ENCODE measurements around the genes ISLR, ARID3B and CPLX3.

DNA sequence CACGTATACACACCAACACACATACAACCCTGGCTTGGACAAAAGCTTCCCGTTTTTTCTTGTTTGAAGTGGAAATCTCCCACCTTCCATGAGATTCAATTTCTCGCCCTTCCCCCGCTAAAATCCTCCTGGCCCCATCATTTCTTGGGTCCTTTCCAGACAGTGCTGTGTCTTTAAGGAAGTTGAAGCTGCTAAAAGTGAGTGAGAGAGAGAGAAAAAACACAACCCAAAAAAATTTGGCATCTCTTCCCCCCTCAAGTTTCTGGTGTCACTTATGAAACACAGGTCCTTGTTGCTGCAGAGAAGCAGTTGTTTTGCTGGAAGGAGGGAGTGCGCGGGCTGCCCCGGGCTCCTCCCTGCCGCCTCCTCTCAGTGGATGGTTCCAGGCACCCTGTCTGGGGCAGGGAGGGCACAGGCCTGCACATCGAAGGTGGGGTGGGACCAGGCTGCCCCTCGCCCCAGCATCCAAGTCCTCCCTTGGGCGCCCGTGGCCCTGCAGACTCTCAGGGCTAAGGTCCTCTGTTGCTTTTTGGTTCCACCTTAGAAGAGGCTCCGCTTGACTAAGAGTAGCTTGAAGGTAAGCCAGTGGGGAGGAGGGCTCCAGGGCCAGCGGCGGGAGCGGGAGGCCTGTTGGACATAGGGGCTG is at the start of gene ISLR:
TSS of gene ISLR (plus strand) at position 268 of the 646 bp plus-strand sequence.
- PRO-cap: unidirectional peak, plus-strand start at position 308 of the sequence
- RAMPAGE, long total RNA, 3 experiments: start-site peak on the plus strand in 3 of 3 experiments, centred at positions 338 to 412 of the sequence, 20 to 383 reads per replicate

GRCh38 chr15:74250953-74251797 is 15.0 kb downstream of the CCDC33 start:
- PRO-cap: no peak
- RAMPAGE, long total RNA, 3 experiments: no peak in any of the 3 experiments

DNA sequence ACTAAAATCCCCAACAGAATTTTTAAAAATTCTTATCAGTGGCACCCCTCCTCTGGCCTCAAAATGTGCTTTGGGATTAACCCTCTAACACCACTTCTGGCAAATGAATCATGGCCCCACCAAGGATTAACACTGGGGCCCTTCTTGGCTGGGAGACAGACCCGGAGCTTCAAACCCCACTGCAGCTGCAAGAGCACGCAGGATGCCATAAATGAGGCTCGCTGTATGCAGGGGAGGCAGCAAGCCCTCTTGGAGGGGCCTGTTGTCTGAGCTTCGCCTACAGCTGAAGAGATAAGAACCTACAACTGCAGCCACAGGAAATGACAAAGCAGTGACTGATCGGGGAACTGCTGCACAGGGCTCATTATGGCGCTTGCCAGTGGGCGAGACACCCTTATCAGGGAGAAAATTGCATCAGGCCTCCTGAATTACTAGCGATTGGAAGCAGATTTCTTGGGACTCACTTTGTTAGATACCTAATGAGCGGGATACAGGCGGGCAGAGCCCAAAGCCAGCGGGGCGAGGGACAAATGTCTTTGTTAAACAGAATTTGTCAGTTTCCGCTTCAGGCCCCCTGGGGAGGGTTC is 54.9 kb downstream of the CCDC33 start:
- PRO-cap: no peak
- RAMPAGE, long total RNA, 3 experiments: no peak in any of the 3 experiments

- PRO-cap: no peak
- RAMPAGE, long total RNA, 3 experiments: no peak in any of the 3 experiments
These were observed 40.7 kb downstream of the CYP11A1 start for GRCh38 chr15:74326590-74327266.

DNA sequence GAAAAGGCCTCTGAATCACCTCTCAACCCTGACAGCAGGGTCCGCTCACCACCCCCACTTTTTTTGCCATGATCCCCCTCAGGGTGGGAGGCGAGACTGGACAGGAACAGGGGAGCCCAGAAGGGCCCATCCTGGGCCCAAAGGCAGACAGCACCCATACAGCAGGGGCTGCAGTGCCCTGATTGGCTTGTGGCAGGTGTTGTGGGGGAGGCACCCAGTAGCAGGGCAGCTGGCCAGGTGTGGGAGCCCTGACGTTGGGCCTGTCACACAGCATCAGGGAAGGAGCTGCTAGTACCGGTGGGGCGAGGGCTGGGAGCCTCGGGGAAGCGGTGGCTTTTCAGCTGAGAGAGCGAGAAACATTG is 19.6 kb upstream of the CYP11A1 start:
- PRO-cap: no peak
- RAMPAGE, long total RNA, 3 experiments: no peak in any of the 3 experiments

- PRO-cap: no peak
- RAMPAGE, long total RNA, 3 experiments: no peak in any of the 3 experiments
These were observed 24.0 kb downstream of the SEMA7A start for GRCh38 chr15:74409772-74410198.

GRCh38 chr15:74422423-74423060 is 11.2 kb downstream of the SEMA7A start:
- PRO-cap: bidirectional peak, plus-strand start at chr15:74423140, minus-strand start at chr15:74422848
- RAMPAGE, long total RNA, 3 experiments: no peak in any of the 3 experiments

GRCh38 chr15:74541107-74541840 is at the start of gene ARID3B:
Gene ARID3B, plus strand, starts transcription at chr15:74541220.
- PRO-cap: bidirectional peak, plus-strand start at chr15:74541264, minus-strand start at chr15:74540948
- RAMPAGE, long total RNA, 3 experiments: start-site peak on the plus strand in 2 of 3 experiments, at chr15:74541211-74541257 at its widest, 28 to 42 reads per replicate

DNA sequence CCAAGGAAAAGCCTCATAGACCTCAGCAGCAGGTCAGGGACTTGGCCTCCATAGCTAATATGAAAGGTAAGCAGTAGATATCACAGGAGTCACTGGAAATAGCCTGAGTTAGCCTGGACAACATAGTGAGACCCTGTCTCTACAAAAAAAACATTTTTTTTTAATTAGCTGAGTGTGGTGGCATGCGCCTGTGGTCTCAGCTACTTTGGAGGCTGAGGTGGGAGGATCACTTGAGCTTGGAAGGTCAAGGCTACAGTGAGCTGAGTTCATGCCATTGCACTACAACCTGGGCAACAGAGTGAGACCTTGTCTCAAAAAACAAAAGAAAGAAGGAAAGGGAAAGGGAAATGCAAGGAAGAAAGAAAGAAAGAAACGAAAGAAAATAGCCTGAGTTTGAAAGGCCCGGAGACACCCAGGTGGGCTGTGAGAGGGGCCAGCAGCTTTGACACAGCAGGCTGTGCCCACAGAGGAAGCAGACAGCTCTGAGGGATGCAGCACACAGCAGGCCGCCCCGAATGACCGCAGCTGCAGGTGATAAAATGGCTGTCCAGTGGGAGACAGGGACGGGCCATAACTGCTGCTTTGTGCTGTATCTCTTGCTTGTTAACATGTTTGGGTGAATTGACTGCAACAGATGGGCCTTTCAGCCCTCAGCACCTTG is 36.9 kb upstream of the CLK3 start:
- PRO-cap: no peak
- RAMPAGE, long total RNA, 3 experiments: start-site peak on the plus strand in 1 of 3 experiments, centred at position 204 of the sequence, 6 reads per replicate

DNA sequence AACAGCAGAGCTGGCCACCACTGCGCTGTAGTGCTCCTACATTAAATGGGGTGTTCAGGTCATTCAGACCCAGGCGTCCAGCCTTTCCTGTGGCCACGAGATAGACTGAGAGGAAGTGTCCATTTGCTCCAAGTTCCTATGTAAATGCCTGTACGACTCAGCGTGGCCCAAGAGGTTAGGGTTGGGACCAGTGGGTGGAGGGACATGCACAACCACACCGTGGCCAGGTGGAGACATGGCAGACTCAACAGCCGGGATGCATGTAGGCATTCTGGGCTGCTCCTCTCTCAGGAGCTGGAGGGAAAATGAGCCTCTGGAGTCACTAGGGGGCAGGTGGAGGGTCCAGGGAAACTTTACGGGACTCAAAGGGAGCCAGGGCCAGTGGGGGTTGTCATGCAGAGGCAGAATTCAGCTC is 7.8 kb downstream of the CLK3 start:
- PRO-cap: no peak
- RAMPAGE, long total RNA, 3 experiments: no peak in any of the 3 experiments

- PRO-cap: no peak
- RAMPAGE, long total RNA, 3 experiments: no peak in any of the 3 experiments
These were observed 2.0 kb upstream of the CSK start for GRCh38 chr15:74779852-74780382.

DNA sequence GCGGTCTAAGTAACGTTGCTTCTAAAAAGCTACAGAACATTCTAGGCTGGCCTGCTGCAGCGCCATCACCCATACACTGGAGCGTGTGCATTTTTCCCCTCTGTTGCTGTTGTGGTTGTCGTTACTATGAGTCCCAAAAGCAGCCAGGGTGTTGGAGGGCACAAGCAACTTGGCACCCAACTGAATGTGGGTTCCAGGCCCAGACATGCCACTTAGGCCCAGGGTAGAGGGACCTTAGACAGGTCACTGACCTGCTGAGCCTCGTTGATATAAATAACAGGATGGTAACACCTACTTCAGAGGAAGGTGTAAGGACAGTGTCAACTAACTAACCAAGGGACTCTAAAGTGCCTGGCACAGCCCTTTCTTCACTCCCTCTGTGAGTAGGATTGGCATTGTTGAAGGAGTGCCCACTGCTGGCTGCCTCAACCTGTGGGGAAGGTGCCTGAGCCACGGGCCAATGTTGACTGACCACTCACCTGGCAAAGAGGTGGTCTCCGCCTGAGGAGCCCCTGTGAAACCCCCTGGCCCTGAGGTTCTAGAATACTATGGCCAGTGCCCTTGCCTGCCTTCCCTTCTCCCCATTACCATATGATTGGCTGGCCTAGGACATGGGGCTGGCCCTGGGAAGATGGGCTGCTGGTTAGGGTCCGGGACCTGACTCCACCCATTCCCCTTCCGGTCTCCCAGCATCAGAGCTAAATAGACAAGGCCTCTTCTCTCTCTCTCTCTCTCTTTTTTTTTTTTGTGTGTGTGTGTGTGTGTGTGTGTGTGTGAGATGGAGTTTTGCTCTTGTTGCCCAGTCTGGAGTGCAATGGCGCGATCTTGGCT is 3.6 kb downstream of the CSK start:
- PRO-cap: no peak
- RAMPAGE, long total RNA, 3 experiments: no peak in any of the 3 experiments

DNA sequence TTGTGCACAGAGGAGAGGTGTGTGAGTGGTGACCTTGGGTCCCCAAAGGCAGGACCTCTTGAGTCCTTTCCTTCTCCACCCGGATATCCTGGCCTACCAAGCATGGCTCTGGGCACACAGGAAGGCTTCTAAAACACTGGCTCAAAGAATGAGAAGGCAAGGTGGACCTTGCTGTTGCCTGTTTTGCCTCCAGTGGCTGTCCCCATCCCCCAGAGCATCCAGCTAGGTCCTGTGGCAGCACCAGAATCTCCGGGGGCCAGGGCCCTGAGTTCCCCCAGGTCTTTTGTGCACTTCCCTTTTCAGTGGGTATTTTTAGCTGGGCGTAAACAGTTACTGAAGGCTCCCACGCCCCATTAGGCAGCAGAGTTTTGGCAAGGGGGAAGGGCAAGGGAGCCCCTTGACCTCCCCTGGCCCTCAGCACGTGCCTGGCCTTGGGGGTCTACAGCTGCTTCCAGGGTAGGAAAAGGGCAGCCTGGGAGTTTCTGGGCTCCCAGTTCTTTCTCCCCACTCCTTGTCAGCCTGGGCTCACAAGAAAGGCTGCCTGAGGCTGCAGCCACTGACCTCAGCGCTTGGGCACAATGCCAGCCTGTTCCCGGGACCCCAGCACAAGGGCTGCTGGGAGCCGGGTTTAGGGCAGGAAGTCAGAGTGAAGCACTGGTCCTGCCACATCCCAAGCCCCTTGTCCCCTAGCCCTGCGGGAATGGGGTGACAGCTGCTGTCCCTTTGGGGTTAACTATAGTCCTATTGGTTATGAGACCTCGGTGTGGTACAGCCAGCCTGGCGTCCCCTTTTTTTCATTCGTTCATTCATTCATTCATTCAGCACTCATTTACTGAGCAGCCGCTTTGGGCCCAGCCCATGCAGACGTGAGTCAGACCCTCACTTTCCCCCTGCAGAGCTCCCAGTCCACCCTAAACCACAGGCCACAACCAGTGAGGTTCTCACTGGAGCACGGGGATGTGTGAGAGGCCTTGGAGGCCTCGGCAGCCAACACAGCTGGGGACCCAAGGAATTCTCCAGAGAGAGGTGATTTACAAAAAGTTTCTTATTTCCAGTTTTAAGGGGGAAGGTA is 8.4 kb downstream of the CSK start:
- PRO-cap: unidirectional peak, minus-strand start at position 516 of the sequence; unidirectional peak, minus-strand start at position 529 of the sequence
- RAMPAGE, long total RNA, 3 experiments: no peak in any of the 3 experiments

DNA sequence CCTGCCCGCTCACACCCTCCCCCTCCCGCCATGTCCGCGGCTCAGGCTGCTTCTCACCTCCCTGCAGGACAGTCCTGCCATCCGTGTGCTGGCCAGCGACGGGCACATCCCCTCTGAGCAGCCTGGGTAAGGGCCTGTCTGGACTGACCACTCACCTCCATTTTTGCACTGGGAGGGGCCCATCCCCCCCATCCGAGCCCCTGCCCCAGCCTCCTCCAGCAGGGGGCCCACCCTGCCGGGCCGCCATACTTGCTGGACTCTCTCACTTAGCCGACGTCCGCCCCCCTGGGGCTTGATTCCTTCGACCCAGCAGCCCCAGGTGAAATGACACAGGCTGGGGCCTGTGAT is 3.9 kb downstream of the LMAN1L start:
- PRO-cap: no peak
- RAMPAGE, long total RNA, 3 experiments: no peak in any of the 3 experiments

DNA sequence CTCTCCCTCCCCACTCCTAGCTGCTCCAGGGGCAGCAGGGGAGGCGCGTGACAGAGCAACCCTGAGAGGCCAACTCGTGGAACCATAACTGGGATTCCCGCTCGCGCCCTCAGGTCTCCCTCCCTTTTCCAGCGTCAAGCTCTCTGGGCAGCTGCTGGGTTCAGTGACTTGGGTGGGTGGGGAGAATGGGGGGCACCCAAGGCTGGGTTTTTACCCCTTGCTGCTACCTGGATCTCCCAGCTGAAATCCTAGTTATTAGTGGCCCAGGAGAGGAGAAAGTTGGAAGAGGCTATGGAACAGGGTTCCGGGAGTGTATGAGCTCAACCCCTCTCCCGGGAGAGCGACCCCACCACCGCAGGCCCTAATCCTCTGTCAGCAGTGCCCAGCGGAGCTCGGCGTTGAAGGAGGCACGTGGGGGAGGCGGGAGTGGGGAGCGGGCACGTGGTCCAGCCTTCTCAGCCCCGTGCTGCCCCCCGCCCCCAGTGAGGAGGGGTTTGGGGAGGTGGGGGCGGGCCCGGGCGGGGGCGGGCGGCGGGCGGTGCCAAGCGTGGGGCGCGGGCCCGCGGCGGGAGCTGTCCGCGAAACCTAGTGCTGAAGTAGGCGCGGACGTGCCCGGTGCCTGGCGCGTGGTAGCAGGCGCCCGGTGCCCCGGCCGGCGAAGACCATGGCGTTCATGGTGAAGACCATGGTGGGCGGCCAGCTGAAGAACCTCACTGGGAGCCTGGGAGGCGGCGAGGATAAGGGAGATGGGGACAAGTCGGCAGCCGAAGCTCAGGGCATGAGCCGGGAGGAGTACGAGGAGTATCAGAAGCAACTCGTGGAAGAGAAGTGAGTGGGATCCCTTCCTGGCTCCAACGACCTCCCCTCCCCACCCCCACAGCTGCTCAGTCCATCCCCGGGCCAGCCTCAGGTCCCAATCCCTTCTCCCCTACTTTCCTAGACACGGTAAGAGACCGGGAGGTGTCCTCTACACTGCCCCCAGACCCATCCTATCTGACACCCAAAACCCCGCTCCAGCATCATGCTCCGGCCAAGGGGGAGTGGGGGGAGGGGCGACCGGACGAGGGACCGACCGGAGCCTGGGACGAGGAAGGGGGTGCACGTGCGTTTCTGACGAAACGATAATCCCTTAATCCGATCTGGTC is at the start of gene CPLX3:
TSS of gene CPLX3 (plus strand) at position 588 of the 1,145 bp plus-strand sequence.
- PRO-cap: no peak
- RAMPAGE, long total RNA, 3 experiments: no peak in any of the 3 experiments

GRCh38 chr15:74831632-74832216 is 5.3 kb downstream of the CPLX3 start:
- PRO-cap: no peak
- RAMPAGE, long total RNA, 3 experiments: no peak in any of the 3 experiments

DNA sequence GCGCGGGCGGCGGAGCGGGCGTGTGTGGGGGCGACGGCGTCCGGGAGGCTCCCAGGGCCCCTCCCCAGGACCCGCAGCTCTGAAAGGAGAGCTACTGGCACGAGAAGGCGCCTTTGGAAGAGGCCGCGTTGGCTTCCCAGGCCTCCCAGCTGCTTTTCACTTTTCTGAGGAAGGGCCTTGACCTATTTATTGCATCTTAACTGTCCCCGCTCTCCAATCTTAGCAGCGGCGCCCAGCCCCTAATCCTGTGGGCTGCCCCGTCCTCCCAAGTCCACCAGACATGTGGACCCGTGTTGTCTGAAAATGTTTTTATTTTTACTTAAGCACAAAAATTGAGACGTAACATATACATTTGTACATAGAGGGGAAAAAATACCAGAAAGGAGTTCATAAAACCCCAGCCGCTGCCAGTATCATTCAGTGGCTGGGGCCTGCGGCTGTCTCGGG is 504 bp upstream of the ULK3 start:
- PRO-cap: no peak
- RAMPAGE, long total RNA, 3 experiments: no peak in any of the 3 experiments

GRCh38 chr15:74889170-74889655 is 629 bp upstream of the MPI start:
- PRO-cap: no peak
- RAMPAGE, long total RNA, 3 experiments: no peak in any of the 3 experiments

DNA sequence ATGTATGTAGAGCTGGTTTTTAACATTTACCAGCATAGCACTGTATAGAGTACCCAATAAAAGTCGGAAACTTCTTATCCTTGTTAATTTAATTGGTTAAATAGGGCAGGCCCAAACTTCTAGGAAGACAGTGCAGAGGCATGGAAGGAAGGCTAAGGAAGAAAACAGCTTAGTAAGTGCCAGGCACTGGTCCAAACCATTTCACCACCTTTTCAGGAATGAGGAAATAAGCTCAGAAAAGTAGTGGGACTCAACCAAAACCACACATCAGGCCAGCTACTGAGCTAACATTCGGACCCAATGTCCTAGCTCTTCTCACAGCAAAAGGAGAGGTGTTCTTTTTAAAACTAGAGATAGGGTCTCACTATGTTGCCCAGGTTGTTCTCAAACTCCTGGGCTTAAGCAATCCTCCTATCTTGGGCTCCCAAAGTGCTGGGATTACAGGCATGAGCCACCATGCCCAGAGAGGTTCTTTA is 26.1 kb upstream of the C15orf39 start:
- PRO-cap: no peak
- RAMPAGE, long total RNA, 3 experiments: no peak in any of the 3 experiments

GRCh38 chr15:75367753-75368238 is 611 bp downstream of the MAN2C1 start:
- PRO-cap: unidirectional peak, plus-strand start at chr15:75368109
- RAMPAGE, long total RNA, 3 experiments: no peak in any of the 3 experiments

Measured in tibial nerve (tissue), 3 donors.